Parotid gland (tissue), 1 donor: ENCODE measurements around a stretch of chr20.

GRCh38 chr20:64160038-64161188 lies 3.8 kb upstream of the MYT1 start:
- PRO-cap, result no peak

DNA sequence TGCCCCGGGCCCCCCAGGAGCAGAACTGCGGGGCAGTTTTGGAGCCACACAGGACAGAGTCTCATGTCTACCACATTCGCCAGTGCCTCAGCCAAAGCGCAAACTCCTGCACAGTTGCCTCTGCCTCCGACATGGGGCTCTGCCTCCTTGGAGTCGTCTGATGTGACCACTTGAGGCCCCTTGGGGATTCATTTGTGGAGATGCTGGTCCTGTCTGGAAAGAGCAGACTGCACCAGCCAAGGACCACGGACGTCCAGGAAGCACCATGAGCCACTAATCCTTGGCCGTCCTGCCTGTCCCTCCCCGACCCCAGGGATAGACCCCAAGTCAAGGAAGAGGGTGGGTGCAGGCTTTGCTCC lies 41.8 kb upstream of the PCMTD2 start:
- PRO-cap, result no peak

- PRO-cap, result no peak
Observed at GRCh38 chr20:64224228-64224965, 31.2 kb upstream of the PCMTD2 start.

- PRO-cap, result no peak
Observed at GRCh38 chr20:64233662-64234159, 21.8 kb upstream of the PCMTD2 start.

- PRO-cap, result no peak
Observed at GRCh38 chr20:64236369-64237023, 19.1 kb upstream of the PCMTD2 start.

DNA sequence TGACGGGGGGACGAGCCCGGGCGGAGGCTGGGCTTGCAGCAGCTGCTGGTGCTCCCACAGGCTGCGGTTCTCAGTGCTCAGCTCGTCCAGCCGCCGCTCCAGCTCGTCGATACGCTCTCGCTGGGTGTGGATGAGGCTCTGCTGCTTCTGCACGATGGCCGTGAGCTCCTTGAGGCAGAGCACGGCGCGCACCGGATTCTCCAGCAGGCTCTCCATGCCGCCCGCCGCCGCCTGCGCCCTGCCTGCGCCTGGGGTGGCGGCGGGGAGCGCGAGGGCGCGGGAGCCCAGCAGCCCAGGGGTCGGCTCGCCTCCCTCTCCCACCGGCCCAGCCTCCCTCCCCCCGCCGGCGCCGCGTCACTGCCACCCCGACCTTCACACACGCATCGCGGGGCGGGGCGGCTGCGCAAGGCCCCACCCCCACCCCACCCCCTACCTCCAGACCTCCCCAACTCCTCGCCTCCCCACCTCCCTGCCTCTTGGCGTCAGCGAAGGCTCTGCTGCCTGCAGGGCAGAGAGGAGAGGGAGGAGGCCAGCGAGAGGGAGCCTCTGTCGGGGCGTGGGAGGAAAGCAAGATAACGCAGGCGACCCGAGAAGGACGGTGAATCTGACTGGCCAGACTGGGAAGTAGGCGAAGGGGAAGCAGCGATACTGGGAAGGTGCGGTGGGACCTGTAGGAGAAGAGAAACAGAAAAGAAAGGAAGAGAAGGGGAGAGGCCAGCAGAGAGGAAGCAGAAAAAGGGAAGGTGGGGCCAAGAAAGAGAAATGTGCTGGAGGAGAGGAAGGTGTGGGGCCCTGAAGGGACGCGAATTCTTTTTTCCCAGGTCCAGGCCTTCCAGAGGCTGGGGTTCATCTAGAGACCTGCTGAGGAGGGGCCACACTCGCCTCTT lies 72.5 kb downstream of the PCMTD2 start:
- PRO-cap, result no peak